ENCODE data around the gene SNX1.

- PRO-cap: no peak
These were observed 9.4 kb downstream of the CA12 start for GRCh38 chr15:63372092-63372811.

- PRO-cap: no peak
These were observed 1.5 kb downstream of the CA12 start for GRCh38 chr15:63380206-63380520.

DNA sequence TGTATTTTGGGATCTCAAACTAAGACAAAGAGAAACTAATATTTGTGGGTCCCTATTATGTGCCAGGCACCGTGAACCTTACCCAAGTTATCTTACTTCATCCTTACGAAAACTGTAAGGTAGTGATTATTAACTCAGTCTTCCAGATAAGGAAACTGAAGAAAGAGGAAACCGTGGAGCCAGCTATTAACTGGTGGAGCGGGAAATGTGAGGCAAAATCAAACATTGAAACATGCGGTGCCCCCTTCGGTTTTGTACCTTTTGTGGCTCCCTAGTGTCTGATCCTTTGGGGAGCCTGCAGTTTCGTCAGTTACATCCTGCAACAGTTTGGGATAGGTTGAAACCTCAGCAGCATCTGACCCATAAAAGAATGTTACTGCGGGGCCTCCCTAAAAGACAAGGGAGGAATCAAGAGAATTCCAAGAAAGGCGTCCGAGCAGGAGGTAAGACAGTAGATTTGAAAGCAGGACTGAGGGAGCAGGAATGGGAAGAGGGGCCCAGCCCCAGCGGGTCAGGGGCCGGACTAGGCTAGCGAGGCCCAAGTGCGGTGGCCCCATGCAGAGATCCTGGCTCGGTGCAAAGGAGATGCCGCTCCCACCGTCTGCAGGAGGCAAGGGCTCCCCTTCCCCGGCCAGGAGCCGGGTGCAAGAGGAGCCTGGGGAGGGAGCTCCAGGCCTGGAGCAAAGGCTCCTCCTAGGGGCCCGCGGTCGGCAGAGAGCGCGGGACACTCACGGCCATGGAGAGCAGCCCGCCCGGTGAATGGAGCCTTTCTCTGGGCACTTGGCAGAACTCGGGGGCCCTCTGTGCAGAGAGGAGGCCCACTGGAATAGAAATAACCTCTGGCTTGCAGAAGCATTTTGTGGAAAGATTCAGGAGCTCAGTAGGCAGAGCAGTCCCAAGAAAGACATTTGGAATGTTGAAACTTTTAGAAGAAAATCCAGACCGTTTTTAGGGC, 43.3 kb upstream of the USP3 start:
- PRO-cap: bidirectional peak, plus-strand start at position 732 of the sequence, minus-strand start at position 463 of the sequence

GRCh38 chr15:63503663-63504432, 545 bp upstream of the USP3 start:
- PRO-cap: bidirectional peak, plus-strand start at chr15:63503901, minus-strand start at chr15:63503743; bidirectional peak, plus-strand start at chr15:63504594, minus-strand start at chr15:63504386

DNA sequence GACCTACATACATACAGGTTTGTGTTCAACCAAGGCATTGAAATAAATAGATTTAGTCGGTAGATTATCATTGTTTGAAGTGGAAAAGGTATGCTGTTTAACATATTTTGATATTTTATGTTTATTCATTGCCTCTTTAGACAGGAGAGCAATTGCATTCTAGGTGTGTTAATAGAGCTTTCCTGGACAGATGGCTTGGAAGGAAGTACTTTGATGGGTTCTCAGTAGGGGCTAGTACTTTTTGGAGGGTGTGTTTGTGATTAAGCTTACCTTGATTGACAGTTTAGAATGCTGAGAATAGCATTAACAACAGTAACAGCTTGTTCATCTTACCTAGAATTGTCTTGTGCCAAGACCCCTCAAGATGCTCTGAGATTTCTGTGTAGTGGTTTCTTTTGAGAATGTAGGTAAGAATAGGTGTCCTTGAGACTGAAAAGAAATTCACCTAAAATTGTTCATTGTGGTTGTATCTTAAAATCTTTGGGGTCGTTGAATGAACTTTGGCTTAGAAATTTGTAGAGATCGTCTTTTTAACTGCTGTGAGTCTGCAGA, 6.1 kb downstream of the USP3 start:
- PRO-cap: no peak

GRCh38 chr15:63628374-63629016, 31.3 kb downstream of the FBXL22 start:
- PRO-cap: no peak

DNA sequence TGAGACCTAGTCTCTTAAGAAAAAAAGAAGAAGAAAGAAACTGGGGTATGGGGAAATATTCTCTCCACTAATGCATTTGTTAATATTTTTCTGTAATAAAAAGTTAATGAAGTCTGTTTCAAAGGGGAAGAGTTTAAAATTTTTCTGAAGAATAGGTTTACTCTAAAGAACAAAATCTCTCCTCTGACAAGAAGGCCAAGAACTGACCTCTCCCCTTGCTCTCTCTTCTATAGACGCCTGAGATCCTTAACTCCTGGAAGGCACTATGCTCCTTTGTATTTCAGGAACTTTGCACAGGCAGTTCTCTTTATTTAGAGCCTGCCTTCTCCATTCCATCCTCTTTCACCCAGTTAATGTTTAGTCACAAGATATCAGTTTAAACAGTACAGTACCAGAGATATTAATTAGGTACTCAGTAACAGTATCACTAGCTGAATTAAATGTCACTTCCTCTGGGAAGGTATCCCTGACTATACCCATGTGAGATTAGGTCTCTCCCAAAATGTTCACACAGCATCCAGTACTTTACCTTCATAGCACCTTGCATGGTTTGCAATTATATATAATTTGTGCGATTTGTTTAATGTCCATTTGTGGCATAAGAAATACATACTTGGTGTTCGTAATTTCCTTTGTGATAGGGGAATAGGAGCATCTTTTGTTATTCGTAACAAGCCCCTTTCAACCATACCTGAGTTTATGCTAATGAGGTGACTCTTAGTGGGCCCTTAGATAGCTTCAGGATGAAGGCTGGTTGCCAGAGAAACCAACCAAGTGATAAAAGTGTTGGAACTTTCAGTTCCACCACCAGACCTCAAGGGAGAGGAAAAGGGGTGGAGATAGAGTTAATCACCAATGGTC, 33.4 kb downstream of the HERC1 start:
- PRO-cap: no peak

DNA sequence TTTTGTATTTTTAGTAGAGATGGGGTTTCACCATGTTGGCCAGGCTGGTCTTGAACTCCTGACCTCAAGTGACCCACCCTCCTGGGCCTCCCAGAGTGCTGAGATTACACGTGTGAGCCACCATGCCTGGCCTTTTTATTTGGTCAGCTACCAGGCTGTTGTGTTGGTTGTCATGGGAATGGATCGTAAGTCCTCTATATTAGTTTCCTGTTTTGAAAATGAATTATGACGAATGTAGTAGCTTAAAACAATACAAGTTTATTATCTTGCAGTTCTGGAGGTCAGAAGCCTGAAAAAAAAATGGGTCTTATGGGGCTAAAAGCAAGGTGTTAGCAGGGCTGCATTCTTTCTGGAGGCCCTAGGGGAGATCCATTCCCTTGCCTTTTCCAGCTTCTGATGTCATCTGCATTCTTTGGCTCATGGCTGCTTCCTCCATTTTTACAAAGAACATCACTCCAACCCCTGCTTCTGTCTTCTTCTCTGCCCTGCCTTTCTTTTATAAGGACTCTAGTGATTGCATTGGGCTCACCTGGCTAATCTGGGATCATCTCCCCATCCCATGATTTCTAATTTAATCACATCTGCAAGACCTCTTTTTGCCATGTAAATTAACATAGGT, 25.2 kb upstream of the HERC1 start:
- PRO-cap: no peak

GRCh38 chr15:63888121-63888732, 54.5 kb upstream of the HERC1 start:
- PRO-cap: no peak

- PRO-cap: no peak
These were observed 72.1 kb upstream of the HERC1 start for GRCh38 chr15:63905742-63906294.

GRCh38 chr15:63985026-63986131, 60.9 kb downstream of the DAPK2 start:
- PRO-cap: no peak

DNA sequence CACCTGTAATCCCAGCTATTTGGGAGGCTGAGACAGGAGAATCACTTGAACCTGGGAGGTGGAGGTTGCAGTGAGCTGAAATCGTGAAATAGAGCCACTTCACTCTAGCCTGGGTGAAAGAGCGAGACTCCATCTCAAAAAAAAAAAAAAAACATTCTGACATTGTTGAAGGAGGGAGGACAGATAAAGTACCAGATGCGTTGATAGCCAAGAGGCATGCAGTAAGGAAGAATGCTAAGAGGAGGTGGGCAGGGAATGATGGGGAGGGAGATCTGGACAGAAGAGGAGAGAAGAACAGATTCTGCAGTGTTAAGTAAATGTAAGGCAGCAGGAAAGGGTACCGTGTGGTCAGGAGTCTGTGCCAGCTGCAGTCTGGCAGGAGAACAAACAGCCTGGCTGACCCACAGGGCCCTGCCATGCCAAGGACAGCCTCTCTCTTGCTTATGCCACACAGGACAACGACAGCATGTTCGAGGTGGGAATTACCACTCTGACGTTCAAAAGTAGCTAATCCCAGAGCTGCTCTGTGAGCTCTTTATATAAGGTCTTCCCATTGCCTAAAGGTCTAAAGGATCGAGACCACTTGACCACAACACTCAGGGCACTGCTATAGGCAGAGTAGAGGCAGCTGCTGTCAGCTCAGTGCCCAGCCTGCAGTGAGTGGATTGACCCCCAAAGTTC, 31.4 kb downstream of the DAPK2 start:
- PRO-cap: no peak

DNA sequence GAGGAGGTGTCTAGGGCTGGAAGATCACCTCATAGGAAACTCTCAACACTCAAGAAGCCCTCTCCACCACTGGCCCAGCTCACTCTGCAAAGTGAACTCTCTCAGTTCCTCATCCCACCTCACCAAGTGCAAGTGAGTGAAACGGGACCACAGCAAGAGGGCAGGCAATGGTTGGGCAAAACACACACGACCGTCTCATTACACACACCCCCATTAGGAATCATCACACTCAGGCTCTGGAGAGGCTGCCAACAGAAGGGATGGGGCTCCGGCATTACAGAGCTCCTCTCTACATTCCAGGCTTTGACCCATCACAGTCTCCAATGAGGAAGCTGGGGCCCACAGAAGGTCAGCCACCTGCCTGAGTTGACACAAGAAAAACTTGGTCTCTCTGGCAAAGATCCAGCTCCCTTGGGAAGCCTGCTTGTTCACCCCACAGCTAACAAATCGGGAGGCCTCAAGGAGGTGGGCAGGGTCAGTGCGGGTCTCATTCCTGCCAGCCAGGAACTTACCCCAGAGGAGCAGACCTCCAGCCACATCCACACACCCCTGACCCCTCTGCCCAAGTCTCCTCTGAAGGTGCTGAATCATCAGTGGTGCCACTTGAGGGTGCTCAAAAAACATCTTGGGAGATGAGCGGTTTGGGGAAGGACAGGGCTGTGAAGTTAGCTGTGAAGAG, 1.5 kb downstream of the DAPK2 start:
- PRO-cap: no peak

DNA sequence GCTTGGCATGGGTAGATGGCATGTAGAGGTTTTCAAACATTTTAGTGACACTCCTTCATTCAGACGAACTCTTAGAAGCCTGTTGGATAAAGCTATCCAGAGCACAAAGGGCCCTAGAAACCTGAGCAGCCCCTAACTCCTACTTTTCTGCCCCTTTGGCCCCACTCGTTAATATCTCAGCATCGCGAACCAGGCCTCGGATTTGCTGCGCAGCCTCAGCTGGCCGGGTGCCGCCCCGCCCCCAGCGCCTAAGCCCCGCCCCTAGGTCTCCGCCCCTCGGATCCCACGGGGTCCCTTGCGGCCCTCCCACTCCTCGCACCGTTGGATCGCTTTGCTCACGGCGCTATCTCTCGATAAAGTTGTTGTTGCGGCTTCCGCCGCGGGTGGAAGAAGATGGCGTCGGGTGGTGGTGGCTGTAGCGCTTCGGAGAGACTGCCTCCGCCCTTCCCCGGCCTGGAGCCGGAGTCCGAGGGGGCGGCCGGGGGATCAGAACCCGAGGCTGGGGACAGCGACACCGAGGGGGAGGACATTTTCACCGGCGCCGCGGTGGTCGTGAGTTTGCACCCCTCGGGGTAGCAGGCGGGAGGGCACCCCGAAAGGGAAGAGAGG, at the start of gene SNX1:
TSS of gene SNX1 (plus strand) at position 362 of the 609 bp plus-strand sequence.
- PRO-cap: bidirectional peak, plus-strand start at position 373 of the sequence, minus-strand start at position 203 of the sequence; bidirectional peak, plus-strand start at position 529 of the sequence, minus-strand start at position 434 of the sequence

DNA sequence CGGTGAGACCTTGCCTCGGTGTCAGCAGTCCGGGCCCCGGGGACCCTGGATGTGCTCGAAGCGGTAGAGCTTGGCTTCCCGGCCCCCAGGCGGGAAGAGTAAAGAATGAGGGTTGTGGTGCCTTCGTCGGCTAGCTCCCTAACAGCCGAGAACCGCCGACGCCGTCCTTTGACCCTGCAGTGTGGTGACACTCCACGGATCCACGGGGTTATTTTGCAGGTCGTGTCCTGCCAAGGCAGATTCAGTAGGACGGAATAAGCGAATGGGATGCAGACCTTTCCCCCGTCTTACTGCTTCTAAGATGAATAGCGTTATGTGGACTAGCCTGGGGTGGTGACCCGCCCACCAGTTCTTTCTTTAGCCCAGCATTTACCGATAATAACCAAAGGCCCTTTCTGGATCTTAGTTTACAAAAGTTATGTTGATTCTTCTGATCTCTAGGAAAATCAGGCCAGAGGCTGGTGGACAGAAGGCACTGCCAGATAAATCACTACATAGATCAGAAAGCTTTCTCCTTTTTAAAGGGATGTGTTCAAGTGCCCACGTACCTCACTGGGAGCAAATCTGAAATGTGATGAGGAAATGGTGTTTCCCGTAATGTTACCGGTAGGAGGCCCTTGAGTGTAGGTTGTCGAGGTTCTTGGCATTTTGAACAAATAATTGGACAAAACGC, 620 bp downstream of the SNX1 start:
- PRO-cap: unidirectional peak, minus-strand start at position 107 of the sequence; unidirectional peak, minus-strand start at position 183 of the sequence

DNA sequence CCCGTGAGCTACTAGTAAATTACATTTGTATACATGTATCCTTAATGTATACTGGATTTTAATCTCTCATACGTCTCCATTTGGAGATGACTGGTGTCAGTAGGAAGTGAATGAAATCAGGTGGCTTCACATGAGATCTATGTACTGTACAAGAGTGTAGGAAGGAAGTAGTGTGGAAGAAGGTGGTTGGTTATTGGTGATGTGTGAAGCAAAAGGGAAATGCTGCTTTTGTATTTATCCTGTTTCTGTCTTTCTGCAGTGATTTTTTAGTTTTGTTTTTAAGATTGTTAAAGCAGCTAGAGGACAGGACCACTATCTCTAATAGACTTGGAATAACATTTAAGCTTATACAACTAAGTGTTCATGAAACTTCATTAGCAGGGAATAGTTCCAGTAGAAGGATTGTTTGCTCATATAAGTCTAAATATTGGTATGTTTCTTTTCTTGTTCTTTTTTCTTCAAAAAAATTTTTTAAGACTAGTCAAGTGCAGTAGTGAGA, 15.3 kb downstream of the SNX1 start:
- PRO-cap: no peak

- PRO-cap: no peak
These were observed 6.1 kb downstream of the TRIP4 start for GRCh38 chr15:64393605-64394301.

DNA sequence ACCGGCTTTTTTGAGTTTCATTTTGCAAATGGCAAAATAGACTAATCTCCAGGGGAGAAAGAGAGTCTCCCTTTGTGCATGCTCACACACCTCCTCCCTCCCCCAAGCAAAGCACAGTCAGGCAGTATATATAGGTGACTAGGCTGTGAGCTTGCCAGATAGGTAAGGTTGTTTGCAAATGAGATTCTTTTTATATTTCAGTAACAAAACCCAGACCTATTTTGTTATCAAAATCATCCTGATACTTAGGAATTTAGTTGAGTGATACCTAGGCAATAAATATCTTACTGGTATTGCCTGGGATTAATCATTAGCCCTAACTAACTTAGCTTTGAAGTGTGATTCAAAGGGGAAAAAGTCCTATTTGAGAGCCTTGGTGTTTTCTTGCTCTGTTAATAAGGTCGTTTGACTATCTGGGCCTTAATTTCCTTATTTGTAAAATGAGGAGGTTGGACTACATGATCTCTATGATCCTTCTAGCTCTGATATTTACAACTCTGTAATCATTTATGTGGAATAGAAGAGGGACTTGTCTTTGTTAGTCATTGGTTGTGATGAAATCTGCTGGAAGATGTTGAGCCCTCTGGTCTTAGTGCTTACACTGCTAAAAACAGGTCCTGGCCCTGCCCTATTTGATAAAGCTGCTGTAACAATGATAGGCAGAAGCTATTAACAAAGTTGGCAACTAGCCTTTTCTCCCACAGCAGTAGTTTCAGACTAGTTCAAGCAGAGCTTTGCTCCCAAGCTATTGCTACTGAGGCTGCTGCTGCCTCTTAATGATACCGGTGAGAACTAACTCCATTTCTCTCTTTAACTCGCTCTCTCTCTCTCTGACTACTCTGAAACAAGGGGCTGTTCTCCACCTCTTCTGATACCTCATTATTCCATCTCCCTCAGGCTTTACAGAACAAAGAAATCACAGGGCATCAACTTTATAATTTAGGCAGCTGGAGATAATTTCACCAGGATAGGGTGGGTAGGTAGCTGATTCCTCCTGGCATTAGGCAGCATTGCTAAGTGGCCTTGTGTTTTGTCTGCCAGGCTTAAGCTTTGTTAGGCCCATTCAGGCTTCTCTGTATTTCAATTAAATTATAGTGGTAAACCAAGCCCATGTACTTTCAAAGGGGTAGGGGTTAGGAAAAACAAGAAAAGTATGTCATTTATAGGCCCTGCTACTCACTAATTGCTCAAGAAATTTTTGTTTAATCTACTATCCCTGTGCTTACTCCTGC, 139.9 kb downstream of the RBPMS2 start:
- PRO-cap: bidirectional peak, plus-strand start at position 124 of the sequence, minus-strand start at position 104 of the sequence; unidirectional peak, minus-strand start at position 794 of the sequence

- PRO-cap: no peak
These were observed 90.0 kb downstream of the RBPMS2 start for GRCh38 chr15:64685052-64686133.

DNA sequence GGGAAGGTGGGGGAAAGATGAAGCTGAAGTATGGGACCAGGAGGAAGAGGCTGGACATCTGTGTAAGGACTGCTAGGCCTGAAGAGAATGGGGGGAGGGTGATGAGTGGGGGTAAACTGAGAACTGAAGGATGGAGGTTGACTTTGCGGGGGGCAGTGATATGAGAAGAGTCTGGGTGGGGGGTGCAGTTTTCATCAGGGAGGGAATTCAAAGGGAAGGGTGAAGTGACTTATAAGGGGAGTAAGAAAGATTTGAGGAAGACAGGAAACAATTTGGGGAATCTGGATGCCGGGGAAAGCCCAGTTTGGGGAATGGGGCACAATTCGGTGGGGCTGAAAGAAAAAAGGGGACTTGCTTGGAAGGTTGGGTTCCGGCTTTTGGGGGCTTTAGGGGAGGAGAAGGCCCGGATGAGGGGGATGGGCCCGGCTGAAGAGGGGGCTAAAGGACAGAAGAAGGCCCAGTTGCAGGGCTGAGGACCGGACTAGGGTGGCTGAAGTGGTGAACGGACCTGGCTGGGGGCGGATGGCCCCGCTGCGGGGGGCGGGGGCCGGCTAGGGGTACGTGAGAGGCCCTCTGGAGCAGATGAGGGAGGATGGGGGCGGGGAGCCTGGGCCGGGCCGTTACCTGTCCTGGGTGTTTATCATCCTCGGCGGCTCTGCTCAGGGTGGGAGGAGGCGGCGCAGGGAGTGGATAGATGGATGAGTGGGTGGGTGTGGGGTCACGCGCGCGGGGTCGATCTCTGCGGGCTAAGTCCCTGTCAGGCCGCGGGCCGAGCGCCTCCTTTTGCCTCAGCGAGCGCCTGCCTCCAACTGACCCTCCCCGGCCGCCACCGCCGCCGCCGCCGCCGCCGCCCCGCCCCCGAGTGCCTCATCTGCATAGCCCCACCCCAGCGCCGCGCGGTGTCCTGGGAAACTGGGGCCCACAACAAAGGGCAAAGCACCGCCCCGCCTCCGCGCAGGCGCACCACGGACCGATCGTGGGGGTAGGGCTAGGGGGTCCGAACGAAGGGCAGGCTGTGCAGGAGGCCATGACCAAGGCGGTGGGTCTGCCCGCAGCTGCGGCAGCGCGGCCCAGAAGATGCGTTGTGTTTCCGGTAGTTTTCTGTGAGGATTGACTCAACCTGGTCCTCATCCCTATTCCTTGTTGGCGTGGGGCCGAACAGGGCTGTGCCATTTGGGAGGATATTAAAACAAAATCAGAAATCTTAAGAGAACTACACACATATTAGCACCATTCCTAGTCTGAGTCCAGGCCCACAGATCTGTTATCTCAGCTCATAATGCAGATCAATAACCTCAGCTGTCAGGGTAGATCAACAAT, 72.5 kb downstream of the RBPMS2 start:
- PRO-cap: bidirectional peak, plus-strand start at position 565 of the sequence, minus-strand start at position 497 of the sequence; bidirectional peak, plus-strand start at position 1,011 of the sequence, minus-strand start at position 811 of the sequence

All from endodermal cell (in vitro differentiated cells).